SJSA1 (cell line): ENCODE measurements around a stretch of chr10.

GRCh38 chr10:18352118-18352585 is 211.9 kb downstream of the CACNB2 start:
- RAMPAGE, long total RNA = no peak

DNA sequence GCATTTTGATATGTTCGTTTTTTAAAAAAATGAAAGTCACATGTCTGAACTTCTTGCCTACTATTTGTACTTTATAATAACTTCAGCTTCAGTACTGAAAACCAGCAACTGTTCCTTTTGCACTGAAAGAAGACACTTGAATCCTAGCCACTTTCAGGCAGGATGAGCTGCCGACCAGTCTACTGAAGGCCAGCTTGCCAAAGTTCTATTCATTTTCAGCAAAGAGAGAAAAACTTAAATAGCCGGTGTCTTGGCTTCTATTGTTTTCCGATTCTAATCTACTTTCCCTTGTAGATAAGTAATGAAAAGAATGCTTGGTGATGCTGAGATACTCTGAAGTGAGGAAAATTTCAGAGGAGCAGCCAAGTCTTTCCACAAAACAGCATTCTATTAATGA is 253.3 kb downstream of the CACNB2 start:
- RAMPAGE, long total RNA = no peak

- RAMPAGE, long total RNA = no peak
Measured at GRCh38 chr10:18445673-18446559, 205.5 kb downstream of the NSUN6 start.

GRCh38 chr10:18618890-18619466 is 32.4 kb downstream of the NSUN6 start:
- RAMPAGE, long total RNA = no peak

- RAMPAGE, long total RNA = no peak
Measured at GRCh38 chr10:18650531-18651240, 701 bp downstream of the NSUN6 start.

- RAMPAGE, long total RNA = no peak
Measured at GRCh38 chr10:19638365-19639202, 177.6 kb upstream of the PLXDC2 start.

DNA sequence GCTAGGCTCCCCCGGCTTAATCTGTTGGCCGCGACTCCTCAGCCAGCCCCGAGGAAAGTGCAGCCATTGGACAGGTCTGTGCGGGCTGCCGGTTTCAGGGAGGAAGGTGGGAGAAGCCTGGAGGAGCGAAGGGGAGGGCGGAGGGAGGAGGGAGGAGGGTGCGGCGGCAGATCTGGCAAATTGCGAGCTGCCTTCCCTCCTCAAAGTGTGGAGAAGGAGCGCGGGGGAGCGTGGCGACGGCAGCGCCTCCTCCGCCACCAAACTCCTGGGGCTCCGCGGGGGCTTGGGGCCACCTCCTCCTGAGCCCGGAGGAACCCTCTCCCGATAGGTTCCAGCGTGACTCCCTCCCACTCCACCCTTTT is 244 bp upstream of the PLXDC2 start:
- RAMPAGE, long total RNA = no peak

DNA sequence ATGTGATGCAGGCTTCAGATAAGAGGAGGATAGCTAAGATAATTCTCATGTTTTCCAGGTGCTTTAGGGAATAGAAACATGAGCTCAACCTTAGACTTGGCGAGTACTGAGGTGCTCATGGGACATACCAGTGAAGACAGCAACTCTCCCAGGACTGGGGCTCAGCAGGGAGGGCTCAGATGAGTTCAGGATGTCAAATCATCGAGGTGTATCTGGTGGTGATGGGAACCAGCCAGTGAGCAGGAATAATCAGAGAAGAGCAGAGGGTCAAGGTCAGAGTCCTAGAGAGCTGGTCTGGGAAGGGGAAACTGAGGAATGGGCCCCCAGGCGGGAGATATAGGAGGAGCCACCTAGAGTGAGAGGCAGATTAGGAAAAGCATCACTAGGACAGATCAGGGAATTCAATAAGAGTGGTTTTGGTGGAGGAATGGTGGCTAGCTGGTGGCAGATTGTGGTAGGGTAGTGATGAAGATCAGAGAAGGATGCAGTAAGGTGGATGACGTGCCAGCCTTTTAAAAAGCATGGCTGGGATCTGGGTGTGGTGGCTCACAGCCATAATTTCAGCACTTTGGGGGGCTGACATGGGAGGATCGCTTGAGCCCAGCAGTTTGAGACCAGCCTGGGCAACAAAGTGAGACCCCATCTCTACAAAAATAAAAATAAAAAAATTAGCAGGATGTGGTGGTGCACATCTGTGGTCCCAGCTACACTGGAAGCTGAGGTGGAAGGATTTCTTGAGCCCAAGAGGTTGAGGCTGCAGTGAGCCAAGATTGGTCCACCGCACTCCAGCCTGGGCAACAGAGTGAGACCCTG is 19.3 kb downstream of the PLXDC2 start:
- RAMPAGE, long total RNA = no peak

GRCh38 chr10:19931434-19931952 is 115.3 kb downstream of the PLXDC2 start:
- RAMPAGE, long total RNA = no peak

DNA sequence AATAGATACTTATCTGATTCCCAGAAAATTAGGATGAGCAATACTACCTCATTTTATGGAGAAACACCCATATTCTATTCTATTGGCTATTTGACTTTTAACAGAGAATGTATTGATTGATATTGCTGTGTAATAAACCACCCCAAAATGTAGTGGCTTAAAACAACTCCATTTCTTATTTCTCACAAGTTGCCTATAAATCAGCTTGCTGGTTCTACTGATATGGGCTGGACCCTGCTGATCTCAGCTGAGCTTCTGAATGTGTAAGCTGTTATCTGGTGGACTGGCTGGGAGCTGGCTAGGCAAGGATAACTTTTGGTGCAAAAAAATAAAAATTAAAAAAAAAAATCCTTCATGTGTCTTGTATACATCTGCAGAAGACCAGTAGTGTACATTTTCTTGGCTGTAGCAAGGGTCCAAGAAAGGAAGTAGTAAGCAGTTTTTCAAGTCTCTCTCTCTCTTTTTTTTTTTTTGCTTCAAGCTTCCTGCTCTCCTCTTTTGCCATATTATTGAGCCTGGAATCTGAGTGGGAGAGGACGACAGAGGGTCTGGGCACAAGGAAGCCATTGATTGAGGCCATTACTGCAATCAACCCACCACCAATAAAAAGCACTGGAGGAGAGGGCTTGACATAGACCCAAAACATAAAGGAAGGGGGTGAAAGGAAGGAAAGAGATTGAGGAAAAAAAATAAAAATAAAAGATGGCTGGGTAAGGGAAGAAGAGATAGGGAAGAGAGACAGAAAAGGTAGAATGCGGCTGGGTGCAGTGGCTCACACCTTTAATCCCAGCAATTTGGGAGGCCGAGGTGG is 345.0 kb downstream of the PLXDC2 start:
- RAMPAGE, long total RNA = no peak

- RAMPAGE, long total RNA = no peak
Measured at GRCh38 chr10:20177262-20177536, 361.0 kb downstream of the PLXDC2 start.

- RAMPAGE, long total RNA = no peak
Measured at GRCh38 chr10:20253755-20254252, 437.6 kb downstream of the PLXDC2 start.

DNA sequence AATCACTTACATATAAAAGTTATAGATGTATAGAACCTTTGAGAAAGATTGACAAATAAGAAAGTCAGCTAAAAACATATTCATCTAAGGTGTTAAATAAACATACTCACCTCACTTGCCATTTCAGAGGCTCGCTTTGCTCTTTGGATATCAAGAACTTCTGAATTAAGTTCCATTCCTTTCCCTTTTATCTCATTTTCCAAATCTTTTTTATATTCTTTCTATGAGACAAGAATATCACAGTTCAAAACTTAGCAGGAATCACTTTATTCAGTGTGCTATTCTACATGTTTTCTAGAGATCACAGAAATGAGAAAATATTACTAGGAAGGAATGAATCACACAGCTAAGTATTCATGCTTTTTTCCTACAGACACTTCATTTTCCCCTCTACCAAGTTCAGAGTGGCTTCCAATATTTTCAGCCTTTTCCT is 56.5 kb downstream of the NEBL start:
- RAMPAGE, long total RNA = no peak

DNA sequence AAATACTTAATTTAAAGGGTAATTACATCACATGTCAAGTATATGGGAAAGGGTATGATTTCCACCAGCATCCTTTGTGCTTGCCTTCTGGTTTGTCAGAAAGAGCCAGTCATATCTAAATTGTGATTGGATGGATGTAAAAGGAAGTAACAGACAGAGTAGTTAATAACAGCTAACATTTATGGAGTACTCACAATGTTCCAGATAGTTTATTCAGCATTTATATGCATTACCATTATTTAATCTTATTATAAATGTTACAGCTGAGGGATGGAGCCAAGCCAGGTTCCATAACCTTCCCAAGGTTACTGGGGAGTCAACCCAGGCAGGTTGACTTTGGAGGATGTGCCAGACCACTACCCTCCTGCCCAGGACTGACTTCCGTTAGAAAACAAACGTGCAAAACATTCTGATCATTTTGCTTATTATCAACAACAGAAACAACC is 1.4 kb downstream of the NEBL start:
- RAMPAGE, long total RNA = no peak

DNA sequence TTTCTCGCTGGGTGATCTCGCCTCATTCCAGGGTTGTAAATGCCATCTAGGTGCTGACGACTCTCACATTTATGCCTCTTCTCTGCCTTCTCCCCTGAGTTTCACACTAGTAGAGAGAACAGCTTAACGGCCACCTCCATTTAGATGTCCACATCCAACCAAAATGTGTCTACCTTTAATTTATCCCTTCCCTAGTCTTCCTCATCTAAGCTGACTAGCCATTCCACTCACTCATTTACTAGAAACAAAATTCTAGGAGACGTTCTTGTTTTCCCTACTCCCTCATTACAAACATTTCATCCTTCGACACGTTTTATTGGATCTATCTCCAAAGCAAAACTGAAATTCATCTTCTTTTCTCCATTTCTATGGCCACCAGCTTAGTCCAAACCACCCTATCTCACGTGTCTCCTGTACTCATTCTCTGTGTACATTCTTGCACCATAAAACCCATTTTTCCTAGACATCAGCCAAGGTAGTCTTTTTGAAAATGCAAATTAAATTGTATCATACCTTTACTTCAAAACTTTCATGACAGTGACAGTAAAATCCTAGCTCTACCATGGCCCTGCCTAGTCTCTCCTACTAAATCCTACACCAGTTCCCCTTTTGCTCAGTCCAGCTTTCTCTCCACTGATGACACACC is 33.0 kb upstream of the NEBL start:
- RAMPAGE, long total RNA = no peak

- RAMPAGE, long total RNA = no peak
Measured at GRCh38 chr10:20988129-20989017, 91.3 kb upstream of the NEBL start.

GRCh38 chr10:21020414-21021175 is 123.5 kb upstream of the NEBL start:
- RAMPAGE, long total RNA = no peak

DNA sequence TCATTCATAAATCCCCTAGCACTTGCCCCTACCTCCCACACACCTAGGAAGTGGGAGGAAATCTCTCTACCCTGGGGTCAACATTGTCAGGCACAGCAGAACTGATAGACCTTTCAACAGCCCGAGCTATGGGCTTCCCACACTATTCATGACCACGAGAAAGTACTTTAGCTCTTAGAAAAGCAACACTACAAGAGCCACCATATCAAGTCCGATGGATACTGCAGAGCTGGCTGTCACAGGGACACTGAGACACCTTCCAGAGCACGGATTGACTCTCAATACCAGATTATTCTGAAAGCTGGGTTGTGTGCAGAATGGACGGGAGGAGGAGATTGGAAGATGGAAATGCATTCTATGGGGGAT is 180.6 kb upstream of the NEBL start:
- RAMPAGE, long total RNA = no peak

DNA sequence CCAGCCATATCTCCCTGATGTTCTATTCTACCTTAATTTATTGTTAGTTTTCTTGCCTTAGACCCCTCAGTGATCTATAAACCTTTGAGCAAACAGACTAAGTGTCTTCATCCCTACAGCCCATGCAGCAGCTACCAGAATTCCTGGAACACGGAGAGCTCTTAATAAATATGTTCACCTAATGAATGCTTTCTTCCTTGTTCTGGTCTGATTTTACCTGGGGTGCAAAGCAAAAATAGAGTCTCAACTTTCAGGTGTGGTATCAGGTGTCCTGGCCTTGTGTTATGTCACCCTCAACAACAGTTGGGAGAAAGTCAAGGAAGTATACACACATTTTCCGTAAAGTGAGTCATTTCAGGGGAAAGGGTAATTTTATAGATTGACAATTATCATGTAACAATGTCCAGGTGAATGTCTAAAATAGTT is 287.6 kb downstream of the SKIDA1 start:
- RAMPAGE, long total RNA = no peak

DNA sequence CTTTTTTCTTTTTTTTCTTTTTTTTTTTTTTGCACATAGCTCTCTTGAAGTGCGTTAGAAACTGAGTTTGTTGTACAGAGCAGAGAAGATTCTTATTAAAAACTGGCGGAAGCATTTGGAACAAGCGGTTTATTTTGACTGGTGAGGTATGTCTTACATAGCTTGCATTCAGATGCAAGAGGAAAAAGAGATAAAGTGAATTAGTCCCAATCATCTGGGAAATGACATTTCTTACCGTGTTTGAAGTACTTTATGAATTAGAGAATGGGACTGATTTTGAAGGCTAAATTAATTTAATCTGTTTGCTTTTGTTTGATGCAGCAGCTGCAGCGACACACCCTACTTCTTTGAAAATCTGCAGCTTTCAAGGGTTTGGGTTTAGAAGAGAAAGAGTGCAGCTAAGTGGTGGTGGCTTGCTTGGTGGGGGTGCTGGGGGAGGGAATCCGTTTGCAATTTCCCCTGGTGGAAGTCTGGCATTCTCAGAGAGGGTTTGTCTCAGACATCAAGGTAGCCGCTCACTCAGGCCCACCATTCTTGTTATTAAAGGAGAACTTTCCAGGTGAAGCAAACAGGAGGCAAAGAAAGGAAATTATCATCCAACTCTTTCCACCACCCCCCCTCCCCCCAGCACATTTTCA is 231.8 kb downstream of the SKIDA1 start:
- RAMPAGE, long total RNA = no peak